ENCODE measurements around a stretch of chr5.

- PRO-cap = no peak
Measured at GRCh38 chr5:135233015-135233489, 166.0 kb downstream of the MACROH2A1 start.

DNA sequence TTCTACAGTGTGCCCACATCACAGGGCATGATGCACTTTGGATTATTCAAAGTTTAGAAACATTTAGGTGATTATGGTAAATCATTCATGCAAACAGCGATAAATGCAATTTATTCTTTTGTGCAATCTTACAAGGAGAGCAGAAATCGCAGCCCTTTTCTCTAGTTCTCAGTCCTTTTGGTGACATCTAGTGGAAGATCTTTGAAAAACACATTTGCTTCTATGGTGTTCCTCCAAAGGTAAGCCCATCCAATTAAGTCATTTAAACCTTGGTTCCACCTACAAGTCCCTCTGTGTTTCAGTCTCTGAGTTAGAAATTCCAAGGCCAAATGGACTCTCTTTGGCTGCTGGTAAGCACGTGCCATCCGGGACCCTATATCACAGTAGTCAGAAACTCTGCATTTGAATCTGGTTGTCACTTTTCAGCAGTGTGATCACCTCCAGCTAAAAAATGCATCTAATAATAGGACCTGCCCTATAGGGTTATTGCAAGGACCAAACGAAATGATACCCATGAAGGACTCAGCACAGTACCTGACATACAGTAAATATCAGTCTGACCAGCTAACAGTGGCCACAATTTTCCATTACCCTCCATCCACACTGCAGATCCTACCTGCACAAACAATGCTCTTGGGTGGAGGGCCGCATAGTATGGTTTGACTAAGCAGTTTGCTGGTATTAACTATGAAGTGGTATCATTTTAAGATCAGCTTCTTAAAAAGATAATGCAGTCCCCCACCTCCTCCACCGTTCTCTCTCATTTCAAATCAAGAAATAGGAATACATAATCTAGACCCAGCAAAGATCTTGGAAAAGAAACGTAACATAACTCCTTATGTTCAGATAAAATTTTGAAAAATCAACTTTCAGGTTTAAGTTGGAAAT is 66.2 kb downstream of the MACROH2A1 start:
- PRO-cap = unidirectional peak, minus-strand start at position 758 of the sequence

DNA sequence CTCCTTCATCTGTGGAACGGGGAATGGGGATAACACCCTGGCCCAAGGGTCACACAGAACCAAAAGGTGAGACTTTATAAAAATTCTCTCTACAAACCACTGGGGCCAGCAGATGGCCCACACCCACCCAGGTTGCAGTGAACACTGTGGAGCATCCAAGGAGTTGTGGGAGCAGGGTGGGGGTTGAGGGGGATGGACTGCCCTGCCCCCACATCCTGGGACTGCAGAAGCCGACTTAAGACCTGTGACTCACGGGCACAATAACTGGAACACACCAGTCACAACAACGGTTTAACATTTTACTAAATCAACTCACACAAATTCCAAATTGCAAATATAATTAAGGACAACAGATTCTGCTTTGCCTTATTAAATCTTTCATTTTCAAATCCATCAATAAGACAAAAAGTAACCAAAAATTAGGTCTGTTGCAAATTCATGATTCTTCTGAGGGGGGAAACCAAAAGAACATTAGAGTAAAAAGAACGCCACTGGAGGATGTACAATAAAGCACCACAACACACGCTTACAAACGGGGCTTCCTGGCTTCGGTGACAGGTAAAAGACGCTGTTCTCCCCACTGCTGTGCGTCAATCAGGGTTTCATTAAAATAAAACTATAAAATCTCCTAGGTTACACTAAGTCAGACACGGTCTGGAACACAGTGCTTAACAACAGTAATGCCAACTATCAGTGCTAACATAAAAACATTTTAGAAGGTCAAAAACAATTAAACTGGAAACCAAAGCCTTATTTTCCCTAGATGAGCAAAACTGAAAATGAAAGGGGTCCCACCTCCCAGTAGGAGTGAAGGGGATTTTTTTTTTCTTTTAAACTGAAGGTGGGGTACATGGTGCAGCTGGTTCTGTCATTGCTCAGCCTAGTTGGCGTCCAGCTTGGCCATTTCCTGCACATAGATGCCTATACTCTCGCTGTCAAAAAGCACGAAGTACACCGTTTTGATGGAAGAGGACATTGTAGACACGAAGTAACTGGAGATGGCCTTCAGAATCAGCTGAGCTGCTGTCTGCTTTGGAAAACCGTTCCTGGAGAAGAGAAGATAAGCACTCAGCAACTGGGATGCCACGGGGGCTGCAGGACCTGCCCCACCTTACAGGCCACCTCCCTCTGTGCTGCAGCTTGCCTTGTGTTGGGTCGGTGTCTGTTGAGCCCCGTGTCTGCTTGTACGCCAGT is 64.5 kb downstream of the MACROH2A1 start:
- PRO-cap = no peak

DNA sequence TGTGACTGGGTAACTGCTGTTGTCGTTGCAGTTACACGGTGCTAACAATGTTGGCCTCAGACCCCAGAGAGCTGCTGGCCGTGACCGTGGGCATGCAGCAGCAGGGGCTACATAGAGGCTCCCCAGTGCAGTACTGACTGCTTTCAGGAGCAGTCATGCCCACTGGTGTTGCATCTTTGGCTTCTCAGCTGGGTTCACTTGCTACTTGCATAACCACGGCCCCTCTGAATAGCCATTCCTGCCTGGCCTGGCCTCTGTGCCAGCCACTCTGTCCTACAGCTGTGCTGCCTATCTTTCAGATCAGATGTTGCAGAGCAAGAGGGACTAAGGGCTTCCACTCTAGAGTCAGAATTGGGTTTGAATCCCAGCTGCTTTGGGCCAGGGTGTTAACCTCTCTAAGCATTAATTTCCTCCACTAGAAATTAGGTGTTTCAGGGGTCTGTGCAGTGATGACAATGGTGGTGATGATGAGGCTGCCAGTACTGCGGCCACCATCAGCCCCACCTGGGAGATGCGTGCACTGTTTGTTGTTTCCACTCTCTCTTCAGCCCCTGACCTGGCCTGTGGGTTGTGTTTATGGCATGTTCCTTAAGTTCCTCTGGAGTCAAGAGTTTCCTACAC is 60.4 kb downstream of the MACROH2A1 start:
- PRO-cap = no peak

DNA sequence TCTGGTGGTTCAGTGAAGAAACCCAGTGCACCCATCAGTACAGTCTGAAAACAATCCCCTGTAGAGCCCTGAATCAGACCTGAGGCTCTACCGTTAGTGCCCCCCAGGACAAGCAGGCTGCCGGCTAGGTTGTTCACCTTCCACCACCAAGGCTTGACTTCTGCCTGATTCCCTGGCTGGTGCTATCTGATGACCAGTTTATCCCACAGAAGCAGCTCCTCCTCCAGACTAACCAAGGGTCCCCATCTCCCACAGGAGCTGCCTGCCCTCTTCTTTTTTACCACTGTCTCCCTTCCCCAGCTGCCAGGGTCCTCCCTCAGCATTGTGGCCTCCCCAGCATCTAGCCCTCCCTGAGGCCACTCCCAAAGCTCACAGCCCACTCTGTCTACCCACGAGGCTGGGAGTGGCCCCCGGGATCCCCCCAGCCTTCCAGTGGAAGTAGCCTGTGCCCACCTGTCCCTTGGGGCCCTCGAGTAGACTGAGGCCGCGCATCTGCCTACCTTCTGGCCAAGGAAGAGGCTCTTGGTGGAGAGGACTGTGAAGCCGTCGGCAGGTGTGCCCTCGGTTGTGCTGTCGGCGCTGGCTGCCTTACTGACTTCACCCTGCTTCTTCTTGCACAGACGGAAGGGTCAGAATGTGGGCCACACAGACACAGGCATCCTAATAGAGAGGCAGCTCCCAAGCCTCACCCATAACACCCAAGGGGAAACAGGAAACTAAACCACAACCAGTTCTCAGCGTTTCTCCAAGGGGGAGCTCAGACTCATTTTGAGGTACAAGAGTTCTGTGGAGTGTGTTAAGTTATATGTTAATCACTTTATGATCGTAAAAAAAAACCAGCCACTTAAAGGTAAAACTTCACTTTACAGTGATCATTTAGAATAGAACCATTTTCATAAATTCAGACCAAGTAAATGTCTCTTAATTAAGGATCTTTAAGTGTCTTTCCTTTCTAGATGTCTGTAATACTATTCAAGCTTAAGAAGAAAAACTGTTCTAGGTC is 38.7 kb downstream of the MACROH2A1 start:
- PRO-cap = no peak

DNA sequence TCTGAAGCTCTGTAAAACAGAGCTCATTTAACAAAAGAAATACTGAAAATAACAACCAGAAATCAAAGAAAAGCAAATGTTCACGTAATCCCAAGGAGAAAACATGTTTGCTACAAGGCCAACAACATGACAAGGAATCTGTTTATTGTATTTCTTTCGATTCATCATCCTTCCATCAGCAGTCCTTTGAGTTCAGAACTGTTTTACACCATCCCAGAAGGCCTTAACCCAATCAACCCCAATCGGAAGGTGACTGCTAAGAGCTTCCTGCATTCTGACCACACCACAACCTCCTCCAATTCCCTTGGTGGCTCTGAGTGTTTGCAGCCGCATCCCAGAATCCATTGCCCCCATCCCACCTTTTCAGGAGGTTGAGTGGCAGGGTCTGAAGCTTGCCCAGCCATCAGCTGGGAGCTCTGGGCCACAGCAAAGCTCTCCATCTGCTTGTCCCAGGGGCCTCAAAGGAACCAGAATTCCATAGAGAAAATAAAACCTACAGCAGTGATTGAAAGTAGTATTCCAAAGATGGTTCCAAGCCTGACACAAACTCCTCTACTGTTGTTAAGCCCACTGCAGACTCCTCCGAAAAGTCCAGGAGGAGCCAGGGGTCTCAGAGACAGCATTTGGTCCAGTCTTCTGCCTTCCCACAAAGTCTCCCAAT is 23.2 kb downstream of the MACROH2A1 start:
- PRO-cap = no peak

DNA sequence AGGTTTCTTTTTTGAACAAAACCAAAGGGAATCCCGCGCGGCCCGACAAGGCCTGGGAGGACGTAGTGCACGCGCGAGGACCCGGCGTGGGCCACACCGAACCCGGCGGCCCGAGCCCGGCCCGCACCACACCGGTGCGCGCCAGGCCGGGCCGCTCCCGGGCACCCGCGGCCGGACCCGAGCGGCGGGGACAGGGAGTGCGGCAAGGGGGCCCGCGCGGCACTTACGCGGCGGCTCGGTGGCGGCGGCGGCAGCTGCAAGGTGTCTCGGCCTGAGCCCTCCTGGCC is 253 bp downstream of the MACROH2A1 start:
- PRO-cap = no peak

- PRO-cap = no peak
Measured at GRCh38 chr5:135901623-135901911, 5.9 kb upstream of the IL9 start.

- PRO-cap = no peak
Measured at GRCh38 chr5:135929798-135930564, 24.8 kb downstream of the LECT2 start.

- PRO-cap = no peak
Measured at GRCh38 chr5:136020547-136021115, 8.2 kb upstream of the TGFBI start.

GRCh38 chr5:136033684-136034089 is 4.9 kb downstream of the TGFBI start:
- PRO-cap = no peak

GRCh38 chr5:136191392-136192858 is 1.0 kb downstream of the SMIM32 start:
- PRO-cap = bidirectional peak, plus-strand start at chr5:136191852, minus-strand start at chr5:136191839; bidirectional peak, plus-strand start at chr5:136192233, minus-strand start at chr5:136192229; bidirectional peak, plus-strand start at chr5:136192306, minus-strand start at chr5:136192289; bidirectional peak, plus-strand start at chr5:136192638, minus-strand start at chr5:136192625

DNA sequence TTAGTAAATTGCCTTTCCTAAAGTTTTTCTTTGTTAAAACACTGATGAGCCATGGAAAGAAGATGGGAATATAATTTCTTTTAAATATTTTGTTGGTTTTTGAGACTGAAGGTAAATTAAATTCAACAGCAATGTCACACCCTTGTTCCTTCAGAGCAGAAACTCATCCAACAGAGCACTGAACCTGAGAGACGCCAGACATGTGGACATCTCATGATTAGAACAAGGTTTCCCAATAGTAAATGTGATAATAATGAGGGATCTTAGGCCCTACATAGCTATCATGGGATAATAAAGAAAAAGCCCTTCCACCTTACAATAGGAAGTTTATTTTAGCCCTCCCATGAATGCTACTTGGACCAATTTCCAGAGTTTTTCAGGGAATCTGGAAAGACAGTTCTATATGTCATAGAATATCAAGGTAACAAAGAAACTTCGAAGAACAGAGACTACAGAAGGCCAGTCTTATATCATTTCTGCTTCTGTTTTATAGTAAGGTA is 298.4 kb upstream of the TRPC7 start:
- PRO-cap = no peak

GRCh38 chr5:137061603-137062038 is 437.5 kb downstream of the SPOCK1 start:
- PRO-cap = no peak

- PRO-cap = no peak
Measured at GRCh38 chr5:137072289-137072552, 426.9 kb downstream of the SPOCK1 start.

GRCh38 chr5:137146309-137147088 is 352.6 kb downstream of the SPOCK1 start:
- PRO-cap = no peak

DNA sequence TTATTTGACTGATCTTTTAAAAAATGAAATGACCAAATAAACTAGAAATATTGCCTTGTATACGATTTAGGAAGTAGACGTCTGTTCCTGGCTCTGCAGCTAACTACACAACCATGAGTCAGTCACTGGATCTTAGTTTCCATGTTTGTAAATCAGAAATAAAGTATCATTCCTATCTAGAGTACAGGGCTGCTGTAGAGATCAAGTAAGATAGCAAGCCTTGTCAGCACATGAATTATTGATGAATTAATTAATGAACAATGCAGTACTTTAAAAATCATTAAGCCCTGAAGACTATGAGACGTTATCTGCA is 48.1 kb upstream of the HNRNPA0 start:
- PRO-cap = no peak

DNA sequence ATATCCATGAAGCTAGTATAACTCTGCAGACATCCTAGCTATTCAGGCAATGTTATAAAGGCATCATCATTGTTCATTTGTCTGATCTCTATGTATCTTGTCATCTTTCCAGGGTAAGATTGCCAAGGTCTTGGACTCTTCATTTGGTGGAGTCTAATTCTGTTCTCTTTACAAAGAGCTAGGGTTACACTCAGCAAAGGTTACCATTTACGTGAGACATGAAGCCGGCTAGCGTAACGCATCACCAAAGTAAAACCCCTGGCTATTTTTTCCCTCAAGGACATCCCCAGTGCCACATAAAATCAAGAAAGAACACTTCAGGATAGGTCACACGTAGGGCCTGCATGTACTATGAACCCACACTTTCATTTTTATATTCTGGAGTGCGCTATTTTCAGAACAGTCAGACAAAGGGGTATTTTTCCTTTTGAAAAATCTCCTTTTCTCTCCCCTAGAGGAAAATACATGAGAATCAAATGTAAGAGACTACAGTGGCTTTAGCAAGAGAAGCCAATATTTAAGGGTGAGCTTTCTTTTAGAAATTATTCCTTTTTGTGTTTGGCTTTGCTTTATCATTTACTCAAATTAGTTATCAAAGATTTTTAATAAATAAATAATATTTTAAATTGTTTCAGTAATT is 19.9 kb upstream of the MYOT start:
- PRO-cap = no peak

- PRO-cap = no peak
Measured at GRCh38 chr5:138093004-138093486, 9.2 kb downstream of the WNT8A start.

GRCh38 chr5:138241698-138242569 is 28.8 kb upstream of the CDC23 start:
- PRO-cap = no peak

Data from rectum (tissue), 1 donor.